Adrenal gland (tissue), 7 donors: ENCODE measurements around a stretch of chr1.

- PRO-cap, 3 experiments, result peak in 1 of 3 experiments; most common minus-strand start chr1:39102860 (in 1)
- RAMPAGE, long total RNA, 4 experiments, result no peak in any of the 4 experiments
- RRBS, result no CpG with 5 or more reads among the region's 11 CpGs
Observed at GRCh38 chr1:39102488-39103375, 76.6 kb downstream of the NDUFS5 start.

DNA sequence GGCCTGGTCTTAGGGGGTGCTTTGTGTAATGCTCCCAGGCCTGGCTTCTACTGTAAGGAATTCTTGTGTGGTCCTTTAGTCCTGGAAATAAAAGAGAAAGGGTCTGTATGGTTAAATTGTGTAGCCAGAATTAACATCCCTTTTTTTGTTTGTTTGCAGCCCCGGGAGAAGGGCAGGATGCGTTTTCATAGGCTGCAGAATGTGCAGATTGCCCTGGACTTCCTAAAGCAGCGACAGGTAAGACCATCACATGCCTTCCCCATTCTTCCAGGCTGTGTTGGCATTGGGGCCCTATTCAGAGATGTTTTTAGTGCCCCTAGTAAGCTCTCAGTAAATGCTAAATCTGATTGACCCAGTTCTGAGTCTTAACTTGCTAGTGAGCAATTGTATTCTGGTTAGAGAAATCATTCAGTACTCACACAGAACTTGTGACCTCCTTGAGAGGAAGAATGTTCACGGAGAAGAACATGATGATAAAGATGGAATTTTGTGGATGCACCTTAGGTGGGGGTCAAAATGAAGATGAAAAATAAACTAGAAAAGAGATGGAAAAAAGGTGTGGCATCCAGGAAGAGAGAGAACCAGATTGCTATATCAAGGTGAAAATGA is 49.7 kb downstream of the MACF1 start:
- PRO-cap, 3 experiments, result no peak in any of the 3 experiments
- RAMPAGE, long total RNA, 4 experiments, result no peak in any of the 4 experiments
- RRBS, result no CpG with 5 or more reads among the region's 4 CpGs

DNA sequence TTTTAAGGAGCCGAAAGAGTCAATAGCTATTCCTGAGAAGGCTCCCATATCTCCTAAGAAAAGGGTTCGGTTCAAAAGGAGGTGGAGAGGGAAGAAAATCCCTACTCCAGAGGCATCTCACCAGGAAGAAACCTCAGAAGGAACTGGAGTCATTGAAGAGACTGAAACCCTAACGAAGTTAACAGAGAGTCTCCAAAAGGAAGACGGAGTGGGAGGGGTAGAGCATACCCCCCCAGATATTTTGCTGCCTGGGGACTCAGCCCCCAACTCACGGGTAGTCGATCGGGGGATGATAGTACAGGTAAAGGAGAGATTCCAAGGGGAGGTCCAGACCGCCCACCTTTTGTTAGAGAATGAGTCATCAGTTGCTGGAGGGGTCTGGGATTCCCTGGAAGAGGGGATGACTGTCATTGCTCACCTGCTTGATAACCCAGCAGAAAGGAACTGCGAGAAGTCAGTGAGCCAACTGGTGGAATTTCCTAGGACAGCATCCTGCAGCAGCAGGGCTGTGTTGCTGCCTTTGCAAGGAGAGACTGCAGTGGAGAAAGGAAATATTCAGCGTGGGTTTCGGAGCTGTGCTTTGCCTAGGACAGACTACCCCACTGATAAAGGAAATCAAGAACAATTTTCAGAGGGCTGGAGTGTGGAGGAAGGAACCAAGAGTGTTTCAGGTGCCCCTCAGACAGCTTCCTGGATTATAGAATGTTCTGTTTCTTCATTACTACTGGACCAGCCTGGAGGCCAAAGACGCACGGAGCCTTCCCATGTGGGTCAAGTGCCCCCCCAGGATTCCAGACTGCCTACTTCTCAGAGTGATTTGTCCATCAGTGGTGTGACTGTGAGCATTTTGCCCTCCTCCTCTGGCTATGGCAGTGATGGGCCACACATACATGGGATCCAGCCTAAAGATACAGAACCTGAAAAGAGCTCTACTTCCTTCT is 64.5 kb downstream of the MACF1 start:
- PRO-cap, 3 experiments, result no peak in any of the 3 experiments
- RAMPAGE, long total RNA, 4 experiments, result no peak in any of the 4 experiments
- RRBS, result no CpG with 5 or more reads among the region's 13 CpGs

GRCh38 chr1:39281972-39282629 is 77.6 kb downstream of the MACF1 start:
- PRO-cap, 3 experiments, result no peak in any of the 3 experiments
- RAMPAGE, long total RNA, 4 experiments, result start-site peak on the plus strand in 1 of 4 experiments, at chr1:39282282-39282371 at its widest, 46 reads per replicate
- RRBS, result no CpG with 5 or more reads among the region's 4 CpGs

DNA sequence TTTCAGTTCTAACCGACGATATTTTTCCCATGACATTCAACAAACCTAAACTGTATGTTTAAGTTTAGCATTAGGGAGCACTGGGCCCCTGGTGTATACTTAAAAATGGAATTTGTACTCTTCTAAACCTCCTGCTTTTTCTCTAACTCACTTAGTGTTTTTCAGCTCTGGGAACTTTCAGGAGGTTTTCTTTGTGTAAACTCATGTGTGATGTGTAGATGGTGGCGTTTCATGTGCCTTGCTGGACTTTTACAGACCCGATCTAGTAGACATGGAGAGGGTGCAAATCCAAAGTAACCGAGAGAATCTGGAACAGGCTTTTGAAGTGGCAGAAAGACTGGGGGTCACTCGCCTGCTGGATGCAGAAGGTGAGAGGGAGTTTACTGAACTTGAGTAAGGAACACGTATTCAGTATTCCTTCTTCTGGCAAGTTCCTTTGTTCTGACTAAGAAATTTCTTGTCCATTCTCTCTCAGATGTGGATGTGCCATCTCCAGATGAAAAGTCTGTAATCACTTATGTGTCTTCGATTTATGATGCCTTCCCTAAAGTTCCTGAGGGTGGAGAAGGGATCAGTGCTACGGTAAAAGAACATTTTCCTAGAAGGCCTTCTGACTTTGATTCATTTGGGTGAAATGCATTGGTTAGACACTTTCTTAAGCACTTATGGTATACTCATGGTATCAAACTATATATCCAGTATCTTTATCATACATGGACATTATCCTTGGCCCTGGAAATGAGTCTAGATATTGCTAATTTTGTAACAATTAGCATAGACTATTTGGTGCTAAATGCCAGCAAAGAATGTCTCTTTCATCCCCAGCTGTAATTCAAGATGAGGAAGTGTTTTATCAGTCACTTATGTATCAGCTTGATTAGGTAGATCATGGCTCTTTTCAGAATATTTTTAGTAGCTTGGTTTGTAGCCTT is 78.7 kb downstream of the MACF1 start:
- PRO-cap, 3 experiments, result no peak in any of the 3 experiments
- RAMPAGE, long total RNA, 4 experiments, result start-site peak on the plus strand in 2 of 4 experiments, centred at positions 317 to 549 of the sequence, 20 to 34 reads per replicate
- RRBS, result no CpG with 5 or more reads among the region's 9 CpGs

- PRO-cap, 3 experiments, result no peak in any of the 3 experiments
- RAMPAGE, long total RNA, 4 experiments, result no peak in any of the 4 experiments
- RRBS, result no CpG with 5 or more reads among the region's 1 CpG
Observed at GRCh38 chr1:39295965-39296355, 91.5 kb downstream of the MACF1 start.

GRCh38 chr1:39404917-39405958 is 86.2 kb upstream of the BMP8A start:
- PRO-cap, 3 experiments, result no peak in any of the 3 experiments
- RAMPAGE, long total RNA, 4 experiments, result no peak in any of the 4 experiments
- RRBS, result no CpG with 5 or more reads among the region's 5 CpGs

GRCh38 chr1:39452280-39452905 is 39.0 kb upstream of the BMP8A start:
- PRO-cap, 3 experiments, result no peak in any of the 3 experiments
- RAMPAGE, long total RNA, 4 experiments, result no peak in any of the 4 experiments
- RRBS, result no CpG with 5 or more reads among the region's 7 CpGs

DNA sequence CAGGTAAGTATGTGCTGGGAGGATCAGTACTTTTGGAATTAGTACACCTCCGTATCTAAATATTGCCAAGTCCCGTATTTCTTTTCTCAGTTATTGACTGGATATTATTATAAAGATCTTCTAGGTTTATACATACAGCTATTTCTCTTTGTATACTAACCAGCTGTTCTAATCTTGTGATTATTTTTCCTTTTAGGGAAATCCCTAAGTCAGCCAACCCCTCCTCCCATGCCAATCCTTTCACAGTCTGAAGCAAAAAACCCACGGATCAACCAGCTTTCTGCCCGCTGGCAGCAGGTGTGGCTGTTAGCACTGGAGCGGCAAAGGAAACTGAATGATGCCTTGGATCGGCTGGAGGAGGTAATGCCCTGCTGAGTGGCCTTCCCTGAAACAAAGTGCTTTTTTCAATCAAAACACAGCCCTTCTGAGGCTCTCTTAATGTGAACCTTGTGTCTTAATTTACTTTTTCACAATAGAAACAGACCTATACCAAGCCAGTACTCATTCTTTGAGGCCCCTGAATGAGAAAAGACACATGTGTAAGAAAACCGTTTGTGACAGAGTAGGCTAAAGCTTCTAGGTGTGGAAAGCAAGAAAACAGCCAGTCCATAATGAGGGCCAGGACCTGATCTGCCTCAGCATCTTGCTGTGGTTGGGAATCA is 32.4 kb upstream of the BMP8A start:
- PRO-cap, 3 experiments, result no peak in any of the 3 experiments
- RAMPAGE, long total RNA, 4 experiments, result start-site peak on the plus strand in 1 of 4 experiments, centred at position 276 of the sequence, 52 reads per replicate
- RRBS, result no CpG with 5 or more reads among the region's 7 CpGs

DNA sequence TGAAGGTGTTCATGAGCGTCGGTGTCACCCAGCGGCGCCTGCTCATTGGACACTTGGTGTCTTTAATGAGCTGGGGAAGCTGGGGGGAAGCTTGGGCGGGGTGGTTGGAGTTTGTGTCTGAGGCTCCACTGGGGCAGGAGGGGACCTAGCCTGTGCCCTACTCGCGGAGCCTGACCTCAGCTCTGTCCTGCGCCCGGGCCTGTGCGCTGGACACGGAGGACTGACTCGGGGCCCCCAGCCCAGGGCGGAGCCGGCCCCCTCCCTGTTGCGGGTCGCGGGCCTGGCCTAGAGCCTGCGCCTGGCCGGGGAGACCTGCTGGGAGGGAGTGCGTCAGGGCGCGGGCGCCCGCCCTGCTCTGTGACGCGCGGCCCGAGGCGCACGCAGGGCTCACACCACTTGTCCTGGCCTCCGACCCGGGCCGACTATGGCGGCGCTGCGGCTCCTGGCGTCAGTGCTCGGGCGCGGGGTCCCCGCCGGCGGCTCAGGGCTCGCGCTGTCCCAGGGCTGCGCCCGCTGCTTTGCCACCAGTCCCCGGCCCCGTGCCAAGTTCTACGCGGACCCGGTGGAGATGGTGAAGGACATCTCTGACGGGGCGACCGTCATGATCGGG is 23.2 kb downstream of the BMP8A start:
- PRO-cap, 3 experiments, result peak in 2 of 3 experiments; most common plus-strand start position 390 of the sequence (in 1); most common minus-strand start position 172 of the sequence (in 1)
- RAMPAGE, long total RNA, 4 experiments, result no peak in any of the 4 experiments
- RRBS, result 9% methylated on average over 3 of the region's 56 CpGs

GRCh38 chr1:39562918-39563955 is 13.4 kb downstream of the PABPC4 start:
- PRO-cap, 3 experiments, result peak in 1 of 3 experiments; most common plus-strand start chr1:39563361 (in 1)
- RAMPAGE, long total RNA, 4 experiments, result no peak in any of the 4 experiments
- RRBS, result no CpG with 5 or more reads among the region's 18 CpGs

DNA sequence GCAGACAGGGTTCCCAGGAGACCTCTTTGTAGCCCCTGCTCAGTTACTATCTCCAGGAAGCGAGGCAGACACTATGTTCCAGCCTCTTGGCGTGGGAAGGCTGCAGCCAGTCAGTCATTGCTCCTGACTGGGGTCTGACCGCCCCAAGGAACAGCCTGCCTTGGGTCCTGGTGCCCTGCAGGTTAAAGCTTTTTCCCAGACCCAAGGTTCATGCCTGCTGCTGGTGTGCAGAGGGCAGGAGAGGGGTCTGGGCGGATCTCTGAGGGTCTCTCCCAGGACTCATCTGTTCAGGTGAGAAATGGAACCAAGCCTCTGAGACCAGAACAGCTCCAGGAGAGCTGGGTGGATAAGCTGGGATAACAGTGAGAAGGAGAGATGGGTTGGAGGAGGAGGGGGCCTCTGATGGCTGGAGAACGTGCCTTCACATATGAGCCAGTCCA is 13.4 kb downstream of the HEYL start:
- PRO-cap, 3 experiments, result no peak in any of the 3 experiments
- RAMPAGE, long total RNA, 4 experiments, result no peak in any of the 4 experiments
- RRBS, result no CpG with 5 or more reads among the region's 5 CpGs

DNA sequence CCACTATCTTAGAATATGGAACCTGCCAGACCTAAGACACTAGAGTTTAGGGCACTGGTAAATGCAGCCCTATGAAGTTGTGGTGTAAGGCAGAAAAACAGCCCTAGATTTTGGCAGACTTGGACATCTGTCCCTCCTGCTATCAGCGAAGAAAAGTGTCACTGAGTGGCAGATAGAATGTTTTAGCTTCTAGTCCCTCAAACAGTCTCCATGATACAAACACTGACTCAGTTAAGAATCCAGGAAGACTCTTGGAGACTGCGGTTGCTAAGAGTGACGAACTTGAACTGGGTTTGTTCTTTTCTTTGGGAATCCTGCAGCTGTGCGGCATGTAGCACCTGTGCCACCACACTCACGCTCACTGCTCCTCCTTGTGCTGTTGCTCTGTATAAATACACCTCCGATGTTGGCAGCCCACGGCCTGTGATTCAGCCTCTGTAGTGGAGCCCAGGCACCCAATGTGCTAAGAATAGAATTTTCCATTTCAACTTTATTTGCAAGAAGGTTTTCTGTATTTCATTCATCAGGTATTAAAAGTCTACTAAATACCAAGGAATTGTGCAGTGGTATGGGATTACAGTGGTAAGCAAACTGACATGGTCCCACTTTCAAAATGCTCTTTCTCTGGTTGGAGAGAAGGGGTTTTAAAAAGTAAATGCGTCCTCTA is 5.5 kb upstream of the PPIE start:
- PRO-cap, 3 experiments, result no peak in any of the 3 experiments
- RAMPAGE, long total RNA, 4 experiments, result no peak in any of the 4 experiments
- RRBS, result no CpG with 5 or more reads among the region's 8 CpGs

GRCh38 chr1:39799055-39799510 is 10.4 kb upstream of the BMP8B start:
- PRO-cap, 3 experiments, result peak in 1 of 3 experiments; most common plus-strand start chr1:39799441 (in 1); most common minus-strand start chr1:39799322 (in 1)
- RAMPAGE, long total RNA, 4 experiments, result no peak in any of the 4 experiments
- RRBS, result no CpG with 5 or more reads among the region's 14 CpGs

DNA sequence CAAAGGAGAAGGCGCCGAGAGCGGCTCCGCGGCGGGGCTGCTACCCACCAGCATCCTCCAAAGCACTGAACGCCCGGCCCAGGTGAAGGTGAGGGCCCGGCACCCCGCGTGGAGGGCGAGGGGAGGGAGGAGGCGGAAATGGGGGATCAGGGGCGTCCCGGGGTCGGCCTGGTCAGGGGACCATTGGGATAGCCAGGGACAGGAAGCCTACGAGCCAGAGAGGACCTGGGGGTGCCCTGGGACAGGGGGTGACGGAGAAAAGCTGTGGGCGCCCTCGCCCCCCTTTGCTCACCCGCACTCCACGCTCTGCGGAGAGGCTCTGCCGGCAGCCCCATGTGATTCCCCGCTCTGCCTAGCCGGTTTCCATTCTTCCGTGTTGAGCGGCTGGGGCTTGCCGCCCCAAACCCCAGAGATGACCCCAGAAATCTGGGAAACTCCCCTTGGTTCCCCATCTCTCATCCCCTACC is 386 bp downstream of the MFSD2A start:
- PRO-cap, 3 experiments, result no peak in any of the 3 experiments
- RAMPAGE, long total RNA, 4 experiments, result no peak in any of the 4 experiments
- RRBS, result 2% methylated on average over 7 of the region's 29 CpGs

- PRO-cap, 3 experiments, result no peak in any of the 3 experiments
- RAMPAGE, long total RNA, 4 experiments, result no peak in any of the 4 experiments
- RRBS, result no CpG with 5 or more reads among the region's 3 CpGs
Observed at GRCh38 chr1:40095786-40096350, 1.2 kb downstream of the PPT1 start.

GRCh38 chr1:40132693-40133379 is 28.4 kb upstream of the RLF start:
- PRO-cap, 3 experiments, result no peak in any of the 3 experiments
- RAMPAGE, long total RNA, 4 experiments, result no peak in any of the 4 experiments
- RRBS, result 8% methylated on average over 5 of the region's 45 CpGs

- PRO-cap, 3 experiments, result peak in 2 of 3 experiments; most common minus-strand start chr1:40162857 (in 2)
- RAMPAGE, long total RNA, 4 experiments, result no peak in any of the 4 experiments
- RRBS, result no CpG with 5 or more reads among the region's 8 CpGs
Observed at GRCh38 chr1:40162559-40163376, 1.6 kb downstream of the RLF start.

DNA sequence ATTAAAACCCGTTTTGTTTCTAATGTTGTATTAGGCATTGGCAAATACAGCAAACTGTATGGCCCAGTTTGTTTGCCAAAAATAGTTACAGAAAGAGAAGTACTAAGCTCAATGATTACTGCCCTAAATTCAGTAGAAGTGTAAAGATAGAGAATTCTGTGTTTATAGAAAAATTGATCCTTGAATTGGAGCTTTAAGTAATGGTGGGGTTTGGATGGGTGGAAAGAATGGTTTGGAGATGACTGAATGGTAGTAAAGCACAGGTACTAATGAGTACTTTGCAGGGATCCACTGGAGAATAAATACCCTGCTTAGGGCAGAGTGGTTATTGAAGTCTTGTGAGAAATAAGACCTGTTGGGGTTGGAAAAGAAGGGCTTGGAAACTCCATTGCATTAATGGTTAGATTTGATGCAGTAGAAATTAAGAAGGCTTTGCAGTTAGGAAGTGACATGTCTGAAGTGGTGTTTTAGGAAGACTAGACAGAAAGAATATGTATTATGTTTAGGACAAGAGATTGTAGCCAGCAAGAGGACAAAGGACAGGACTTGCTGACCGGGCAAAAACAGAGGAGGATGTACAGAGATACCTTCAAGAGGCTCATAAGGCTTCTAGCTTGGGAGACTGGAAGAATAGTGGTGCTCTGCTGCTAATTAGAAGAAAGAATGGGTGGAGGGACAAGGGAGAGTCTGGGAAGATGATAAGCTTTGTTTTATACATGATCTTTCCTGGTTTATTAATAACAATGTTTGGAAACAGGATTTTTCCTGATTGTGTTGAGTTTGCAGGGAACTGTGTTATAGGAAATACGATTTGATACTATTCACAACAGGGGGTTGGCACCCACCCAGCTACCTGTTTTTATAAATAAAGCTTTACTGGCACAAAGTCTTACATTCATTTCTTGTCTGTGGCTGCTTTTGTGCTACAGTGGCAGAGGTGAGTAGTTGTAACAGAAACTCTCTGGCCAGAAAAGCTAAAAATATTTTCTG is 37.3 kb upstream of the TMCO2 start:
- PRO-cap, 3 experiments, result no peak in any of the 3 experiments
- RAMPAGE, long total RNA, 4 experiments, result no peak in any of the 4 experiments
- RRBS, result no CpG with 5 or more reads among the region's 3 CpGs

DNA sequence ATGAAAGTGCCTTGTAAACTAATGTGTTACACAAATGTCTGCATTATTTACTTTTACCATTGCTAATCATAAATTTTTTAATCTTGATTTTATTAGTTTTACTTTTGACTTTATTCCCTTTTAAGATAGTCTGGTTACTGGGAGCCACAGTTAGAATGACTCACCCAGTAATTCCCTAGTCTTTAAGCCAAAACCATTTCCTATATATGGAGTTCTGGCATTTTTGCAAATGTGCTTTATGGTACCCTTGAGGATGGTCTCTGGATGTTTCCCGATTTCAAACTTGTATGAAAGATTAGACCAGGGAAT is 6.5 kb downstream of the SMAP2 start:
- PRO-cap, 3 experiments, result no peak in any of the 3 experiments
- RAMPAGE, long total RNA, 4 experiments, result no peak in any of the 4 experiments
- RRBS, result no CpG with 5 or more reads among the region's 1 CpG